SP-49 (cell line): ENCODE measurements around the genes BRINP3 and RGS1.

GRCh38 chr1:190477468-190478043 lies at the start of gene BRINP3:
Gene BRINP3, minus strand, starts transcription at chr1:190477864.
- PRO-cap = no peak

- PRO-cap = no peak
Measured at GRCh38 chr1:192476917-192477454, 98.6 kb upstream of the RGS1 start.

DNA sequence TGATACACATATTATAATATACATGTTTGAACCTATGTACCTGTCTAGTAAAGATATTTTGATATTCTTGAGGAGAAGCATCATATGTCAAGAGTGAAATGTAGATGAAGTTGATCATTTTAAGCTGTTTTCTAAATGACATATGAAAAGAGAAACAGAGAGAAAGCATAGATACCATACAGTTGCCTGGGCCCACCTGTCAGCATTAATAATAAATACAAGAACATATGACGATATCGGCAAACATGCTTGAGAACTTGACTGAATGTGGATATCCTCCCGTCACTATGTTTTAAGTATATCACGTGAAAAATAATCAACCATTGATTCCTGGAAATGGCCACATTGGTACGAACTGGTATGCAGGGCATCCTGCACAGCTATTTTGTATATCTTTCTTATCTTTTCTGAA lies 23.0 kb upstream of the RGS1 start:
- PRO-cap = no peak

GRCh38 chr1:192575248-192576192 lies at the start of gene RGS1:
Gene RGS1, plus strand, starts transcription at chr1:192575773.
- PRO-cap = no peak

GRCh38 chr1:192766181-192766512 lies 42.7 kb upstream of the RGS2 start:
- PRO-cap = no peak

DNA sequence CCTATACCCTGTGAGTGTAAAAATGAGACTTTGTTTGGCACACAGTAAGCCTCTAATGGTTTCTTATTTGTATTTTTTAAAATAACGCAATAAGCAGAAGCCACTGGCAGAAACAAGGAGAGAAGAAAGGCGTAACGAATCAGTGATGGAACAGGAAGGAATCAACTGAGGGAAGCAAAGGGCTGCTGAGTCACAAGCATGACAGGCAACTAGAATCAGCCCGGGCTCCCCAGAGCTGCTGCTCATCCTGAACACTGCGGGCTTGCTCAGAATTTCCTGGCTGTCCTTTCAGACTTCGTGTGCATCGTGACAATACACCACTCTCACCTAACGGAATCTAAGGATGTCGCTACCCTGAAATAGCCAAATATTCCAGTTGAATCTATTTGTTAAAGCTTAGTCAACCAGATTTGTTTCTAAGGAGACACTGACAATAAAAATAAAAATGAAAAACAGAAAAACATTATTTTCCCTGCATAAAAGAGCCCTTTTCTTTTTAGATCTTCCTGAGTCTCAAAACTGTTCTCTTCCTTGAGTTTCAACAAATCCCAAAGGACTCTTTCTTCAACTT lies 20.6 kb upstream of the RGS2 start:
- PRO-cap = no peak

DNA sequence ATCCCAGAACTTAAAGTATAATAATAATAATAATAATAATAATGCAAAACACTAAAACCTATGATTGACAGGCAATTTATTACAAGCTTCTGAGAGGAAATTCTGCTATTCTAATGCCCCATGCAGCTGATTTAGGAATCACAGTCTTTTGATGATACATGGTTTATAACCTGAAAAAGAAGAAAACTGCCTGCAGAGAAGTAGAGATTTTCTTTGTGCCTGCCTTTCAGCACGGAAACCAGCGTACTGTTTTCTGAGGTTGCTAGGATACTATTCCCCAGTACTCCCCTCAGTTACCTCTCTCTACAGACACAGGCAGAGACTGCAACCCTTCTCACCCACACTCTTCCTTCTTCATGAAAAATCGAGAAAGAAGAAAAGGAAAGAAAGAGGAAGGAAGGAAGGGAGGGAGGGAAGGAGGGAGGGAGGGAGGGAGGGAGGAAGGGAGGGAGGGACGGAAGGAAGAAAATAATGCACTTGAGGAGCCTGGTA lies 21.7 kb downstream of the RGS2 start:
- PRO-cap = no peak

DNA sequence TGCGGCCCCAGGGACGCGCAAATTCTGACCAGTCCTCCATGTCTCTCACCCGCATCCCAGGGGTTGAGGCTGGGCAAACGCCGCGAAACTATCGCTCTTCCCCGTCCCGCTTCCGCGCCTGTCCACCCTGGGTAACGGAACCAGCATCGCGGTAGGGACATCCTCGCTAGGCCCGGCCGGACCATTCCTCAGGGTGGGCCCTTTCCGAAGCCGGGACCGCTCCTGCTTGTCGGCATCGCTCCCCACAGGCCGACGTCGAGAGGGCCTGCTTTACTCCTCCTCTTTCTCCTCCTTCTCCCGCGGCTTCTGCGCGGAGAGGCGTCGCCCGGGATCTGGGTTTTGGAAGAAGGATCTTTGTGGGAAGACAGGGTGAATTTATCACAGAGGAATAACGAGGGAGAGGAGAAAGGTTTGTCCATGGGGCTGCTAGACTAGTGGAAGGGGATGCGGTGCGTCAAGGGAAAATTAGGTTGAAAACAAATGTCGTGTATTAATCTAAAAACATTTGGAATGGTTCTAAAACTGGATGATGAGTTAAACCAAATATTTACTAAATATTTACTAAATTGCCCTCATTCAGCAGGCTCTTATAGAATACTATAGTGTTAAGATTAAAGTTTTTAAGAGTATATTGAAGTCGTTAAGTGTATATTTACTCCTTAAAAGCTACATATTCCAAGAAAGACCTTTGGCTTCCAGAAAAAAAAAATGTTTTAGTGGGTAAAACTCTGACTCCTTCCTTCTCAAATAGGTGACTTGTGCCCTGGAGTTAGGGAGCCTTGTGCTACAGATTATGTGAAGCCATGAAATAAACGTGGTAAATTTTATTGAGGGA lies 619 bp downstream of the RO60 start:
- PRO-cap = no peak

GRCh38 chr1:193457612-193458155 lies 271.3 kb upstream of the B3GALT2 start:
- PRO-cap = no peak

DNA sequence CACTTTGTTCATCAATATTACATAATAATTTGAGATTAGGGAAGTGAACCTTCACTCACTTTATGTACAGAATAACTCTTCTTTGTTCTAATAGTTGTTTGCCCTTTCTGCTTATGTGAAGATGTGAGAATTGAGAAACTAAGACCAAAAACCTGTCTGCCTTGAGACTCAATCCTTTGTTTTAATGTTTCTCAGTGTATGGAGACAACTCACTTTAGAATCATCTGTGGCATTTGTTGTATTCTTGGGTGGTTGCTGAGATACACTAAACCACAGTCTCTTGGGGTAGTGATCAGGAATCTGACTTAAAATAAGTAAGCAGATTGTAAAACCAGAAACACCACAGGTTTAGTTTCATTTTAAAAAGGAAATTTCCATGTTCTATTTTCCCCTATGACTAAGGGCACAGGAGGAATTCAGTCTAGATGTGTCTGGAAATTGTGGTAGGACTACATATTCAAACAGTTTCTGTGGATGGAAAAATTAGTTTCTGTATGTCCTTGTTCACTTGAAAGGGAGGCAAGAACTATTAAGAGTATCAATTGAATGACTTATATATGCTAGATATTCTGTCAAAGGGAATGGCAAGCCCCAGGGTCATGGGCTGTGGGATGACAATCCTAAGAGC lies 383.3 kb upstream of the B3GALT2 start:
- PRO-cap = no peak

DNA sequence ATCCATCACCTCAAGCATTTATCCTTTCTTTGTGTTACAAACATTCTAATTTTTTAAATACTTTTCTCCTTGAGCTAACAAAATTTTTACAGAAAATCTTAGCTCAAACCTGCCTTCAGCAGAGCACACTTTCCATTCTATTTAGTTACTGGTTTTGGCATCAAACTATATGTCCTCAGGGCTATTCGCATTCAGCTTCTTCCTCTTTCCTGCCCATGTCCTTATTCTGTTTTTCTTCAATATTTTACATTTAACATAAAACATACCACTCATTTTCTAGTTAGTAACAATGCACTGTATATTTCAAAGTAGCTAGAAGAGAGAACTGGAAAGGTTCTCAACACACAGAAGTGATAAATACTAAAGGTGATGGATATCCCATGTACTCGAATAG lies 1636.6 kb upstream of the B3GALT2 start:
- PRO-cap = no peak

GRCh38 chr1:194859242-194860217 lies 1673.1 kb upstream of the B3GALT2 start:
- PRO-cap = no peak

DNA sequence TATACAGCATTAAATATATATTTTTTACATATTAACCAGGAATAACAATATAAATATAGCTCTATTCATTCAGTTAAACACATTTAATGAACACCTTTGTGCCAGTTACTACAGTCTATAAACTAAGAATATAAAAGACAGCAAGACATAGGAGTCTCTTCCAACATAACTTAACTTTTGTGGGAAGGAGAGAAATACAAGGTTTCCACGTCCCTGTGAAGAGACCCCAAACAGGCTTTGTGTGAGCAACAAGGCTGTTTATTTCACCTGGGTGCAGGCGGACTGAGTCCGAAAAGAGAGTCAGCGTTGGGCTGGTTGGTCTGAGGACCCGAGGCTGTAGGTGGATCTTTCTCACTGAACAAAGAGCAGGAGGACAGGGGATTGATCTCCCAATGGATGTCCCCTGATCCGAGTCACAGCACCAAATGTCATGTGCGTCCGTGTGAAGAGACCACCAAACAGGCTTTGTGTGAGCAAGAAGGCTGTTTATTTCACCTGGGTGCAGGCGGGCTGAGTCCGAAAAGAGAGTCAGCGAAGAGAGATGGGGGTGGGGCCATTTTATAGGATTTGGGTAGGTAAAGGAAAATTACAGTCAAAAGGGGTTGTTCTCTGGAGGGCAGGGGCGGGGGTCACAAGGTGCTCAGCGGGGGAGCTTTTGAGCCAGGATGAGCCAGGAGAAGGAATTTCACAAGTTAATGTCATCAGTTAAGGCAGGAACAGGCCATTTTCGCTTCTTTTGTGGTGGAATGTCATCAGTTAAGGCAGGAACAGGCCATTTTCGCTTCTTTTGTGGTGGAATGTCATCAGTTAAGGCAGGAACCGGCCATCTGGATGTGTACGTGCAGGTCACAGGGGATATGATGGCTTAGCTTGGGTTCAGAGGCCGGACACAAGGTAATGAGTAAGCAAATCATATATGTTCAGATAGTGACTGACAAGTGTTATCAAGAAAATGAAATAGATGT lies 760.2 kb downstream of the KCNT2 start:
- PRO-cap = no peak

DNA sequence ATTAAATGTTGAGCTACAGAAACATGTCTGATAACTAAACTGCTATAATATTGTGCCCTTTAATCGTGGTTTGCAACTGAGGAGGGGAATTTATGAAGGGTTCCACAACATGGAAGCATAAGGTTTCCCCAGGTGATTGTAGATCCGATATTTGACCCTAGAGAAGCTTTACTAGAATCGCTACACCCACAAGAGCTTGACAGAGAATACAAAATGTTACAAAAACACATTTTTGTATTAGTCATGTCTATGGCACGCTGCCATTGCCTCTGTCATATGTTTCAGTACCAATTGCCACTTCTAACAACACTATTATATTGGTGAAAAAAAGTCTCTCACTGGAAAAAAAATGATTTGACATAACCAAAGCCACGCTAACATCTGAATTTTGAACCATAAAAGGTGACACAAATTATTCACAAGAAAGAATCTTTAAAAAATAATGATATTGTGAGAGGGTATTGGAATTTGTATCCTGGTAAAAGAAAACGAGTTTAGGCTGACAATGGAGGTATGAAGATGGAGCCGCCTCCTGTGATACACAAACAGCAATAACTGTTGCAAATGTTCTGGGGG lies 214.5 kb downstream of the KCNT2 start:
- PRO-cap = no peak

- PRO-cap = no peak
Measured at GRCh38 chr1:196400733-196401416, 207.4 kb downstream of the KCNT2 start.

DNA sequence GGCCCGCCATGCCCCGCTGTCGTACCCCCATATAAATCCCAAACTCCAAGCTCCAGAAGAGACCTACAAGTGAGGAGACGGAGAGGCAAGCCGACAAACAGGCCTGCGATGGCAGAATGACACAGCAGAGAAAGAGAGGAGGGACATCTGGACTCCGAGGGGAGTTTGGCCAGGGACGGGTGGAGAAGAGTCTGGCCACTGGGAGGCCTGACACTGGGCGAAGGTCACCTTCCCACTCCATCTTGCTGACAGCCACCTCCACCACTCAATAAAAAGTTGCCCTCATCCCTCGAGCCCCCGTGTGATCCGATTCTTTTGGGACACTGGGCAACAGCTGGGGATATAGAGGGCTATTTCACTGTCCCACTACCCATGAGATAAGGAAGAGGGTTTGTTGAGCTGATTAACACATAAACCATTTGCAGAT lies 1.8 kb upstream of the CFH start:
- PRO-cap = no peak

DNA sequence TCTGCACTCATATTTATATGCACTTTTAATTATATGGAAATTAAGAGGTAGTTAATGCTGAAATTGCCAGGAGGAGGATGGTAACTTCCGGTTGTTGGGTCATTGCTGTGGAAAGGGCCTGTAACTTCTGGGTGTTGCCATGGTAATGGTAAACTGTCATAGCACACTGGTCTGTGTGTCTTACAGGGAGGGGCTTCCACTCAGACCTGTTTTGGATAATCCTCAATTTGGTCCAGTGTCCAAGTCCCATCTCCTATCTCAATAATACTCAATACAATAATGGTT lies 7.7 kb downstream of the CFH start:
- PRO-cap = no peak

DNA sequence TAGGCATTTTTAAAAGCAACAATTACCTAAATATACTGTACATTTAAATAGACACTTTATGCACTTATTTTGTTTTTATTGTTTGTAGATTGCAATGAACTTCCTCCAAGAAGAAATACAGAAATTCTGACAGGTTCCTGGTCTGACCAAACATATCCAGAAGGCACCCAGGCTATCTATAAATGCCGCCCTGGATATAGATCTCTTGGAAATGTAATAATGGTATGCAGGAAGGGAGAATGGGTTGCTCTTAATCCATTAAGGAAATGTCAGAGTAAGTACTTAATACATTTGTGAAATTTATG lies 21.0 kb downstream of the CFH start:
- PRO-cap = no peak

GRCh38 chr1:196678427-196679141 lies 26.7 kb downstream of the CFH start:
- PRO-cap = no peak

DNA sequence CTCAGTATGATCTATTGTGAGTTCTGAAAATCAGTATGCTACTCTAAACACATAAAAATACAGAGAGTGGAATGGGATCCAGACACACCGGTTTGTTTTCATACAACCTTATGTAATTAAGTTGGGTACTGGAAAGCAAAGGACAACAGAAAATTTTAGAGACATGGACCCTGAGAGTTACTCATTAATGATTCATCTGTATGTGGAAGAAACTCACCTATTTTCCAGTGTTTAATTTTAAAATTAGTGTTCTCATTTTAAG lies 906 bp upstream of the CFHR3 start:
- PRO-cap = no peak